Natural killer cell (primary cell): ENCODE data around the genes TTL, SLC20A1, IL36B, SLC35F5 and ACTR3.

GRCh38 chr2:112481384-112482504, at the start of gene TTL:
Gene TTL, plus strand, starts transcription at chr2:112482156.
- PRO-cap: unidirectional peak, plus-strand start at chr2:112481471; unidirectional peak, plus-strand start at chr2:112481532; bidirectional peak, plus-strand start at chr2:112482113, minus-strand start at chr2:112482076

GRCh38 chr2:112520138-112520565, 22.1 kb upstream of the POLR1B start:
- PRO-cap: no peak

- PRO-cap: no peak
Observed at GRCh38 chr2:112520599-112521401, 21.5 kb upstream of the POLR1B start.

GRCh38 chr2:112606705-112606970, 22.2 kb downstream of the CHCHD5 start:
- PRO-cap: no peak

- PRO-cap: bidirectional peak, plus-strand start at chr2:112645939, minus-strand start at chr2:112645667; unidirectional peak, minus-strand start at chr2:112646260
Observed at GRCh38 chr2:112645782-112646536, at the start of gene SLC20A1. Gene SLC20A1, plus strand, starts transcription at chr2:112645939.

GRCh38 chr2:112647968-112648605, 2.3 kb downstream of the SLC20A1 start:
- PRO-cap: no peak

DNA sequence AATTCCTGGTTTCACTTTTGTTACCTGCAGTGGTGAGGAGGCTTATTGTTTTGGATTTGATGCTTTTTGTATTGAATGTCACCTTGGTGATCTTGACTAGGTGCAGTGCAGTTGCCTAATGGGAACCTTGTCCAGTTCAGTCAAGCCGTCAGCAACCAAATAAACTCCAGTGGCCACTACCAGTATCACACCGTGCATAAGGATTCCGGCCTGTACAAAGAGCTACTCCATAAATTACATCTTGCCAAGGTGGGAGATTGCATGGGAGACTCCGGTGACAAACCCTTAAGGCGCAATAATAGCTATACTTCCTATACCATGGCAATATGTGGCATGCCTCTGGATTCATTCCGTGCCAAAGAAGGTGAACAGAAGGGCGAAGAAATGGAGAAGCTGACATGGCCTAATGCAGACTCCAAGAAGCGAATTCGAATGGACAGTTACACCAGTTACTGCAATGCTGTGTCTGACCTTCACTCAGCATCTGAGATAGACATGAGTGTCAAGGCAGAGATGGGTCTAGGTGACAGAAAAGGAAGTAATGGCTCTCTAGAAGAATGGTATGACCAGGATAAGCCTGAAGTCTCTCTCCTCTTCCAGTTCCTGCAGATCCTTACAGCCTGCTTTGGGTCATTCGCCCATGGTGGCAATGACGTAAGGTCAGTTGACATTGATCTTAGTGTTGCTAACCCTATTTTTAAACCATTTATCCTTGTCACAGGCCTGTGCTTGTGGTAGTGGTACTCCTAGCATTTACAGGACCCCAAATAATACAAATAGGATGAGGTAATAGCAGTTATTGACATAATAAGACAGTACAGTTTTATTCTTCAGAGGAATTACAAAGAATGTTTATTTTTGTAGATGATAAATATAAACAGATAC, 13.6 kb downstream of the SLC20A1 start:
- PRO-cap: no peak

GRCh38 chr2:112673796-112674504, 28.2 kb downstream of the SLC20A1 start:
- PRO-cap: no peak

DNA sequence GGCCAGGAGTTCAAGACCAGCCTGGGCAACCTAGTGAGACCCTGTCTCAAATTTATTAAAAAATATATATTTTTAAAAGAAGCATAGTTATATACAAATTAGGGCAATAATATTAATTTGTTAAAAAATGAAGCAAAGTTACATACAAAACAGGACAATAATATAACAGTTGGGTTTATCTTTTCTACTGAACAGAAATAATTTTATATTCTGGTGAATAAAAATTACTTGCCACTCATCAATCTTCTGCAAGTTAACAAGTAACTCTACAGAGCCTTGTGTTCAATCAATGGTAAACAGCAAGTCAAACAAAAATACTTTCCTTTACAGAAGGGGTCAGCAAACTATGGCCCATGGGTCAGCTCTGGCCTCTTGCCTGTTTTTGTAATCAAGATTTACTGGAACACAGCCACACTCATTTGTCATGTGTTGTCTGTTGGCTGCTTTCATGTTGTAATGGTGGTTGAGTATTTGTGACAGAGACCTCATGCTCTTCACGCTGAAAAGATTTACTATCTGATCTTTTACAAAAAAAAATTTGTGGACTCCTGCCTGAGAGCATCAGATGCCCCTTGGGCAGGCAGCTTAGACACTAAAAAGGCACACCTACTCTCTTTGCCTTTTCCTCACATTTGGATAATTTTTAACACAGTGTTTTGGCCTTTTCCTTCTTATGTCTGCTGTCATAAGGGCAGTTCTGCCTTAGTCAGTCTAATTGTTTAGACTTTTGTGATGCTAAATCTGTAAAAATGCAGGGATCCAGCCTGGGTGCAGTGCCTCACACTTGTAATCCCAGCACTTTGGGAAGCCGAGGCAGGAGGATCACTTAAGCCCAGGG, 18.5 kb downstream of the IL1B start:
- PRO-cap: no peak

DNA sequence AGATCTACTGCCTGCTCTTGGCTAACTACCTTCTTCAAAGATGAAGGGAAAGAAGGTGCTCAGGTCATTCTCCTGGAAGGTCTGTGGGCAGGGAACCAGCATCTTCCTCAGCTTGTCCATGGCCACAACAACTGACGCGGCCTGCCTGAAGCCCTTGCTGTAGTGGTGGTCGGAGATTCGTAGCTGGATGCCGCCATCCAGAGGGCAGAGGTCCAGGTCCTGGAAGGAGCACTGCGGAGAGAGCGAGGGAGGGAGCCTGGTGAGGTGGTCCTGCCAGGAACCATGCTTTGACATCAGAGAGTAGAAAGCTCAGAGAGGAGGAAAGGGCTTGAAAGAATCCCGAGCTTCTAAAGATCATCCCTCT, 3.3 kb downstream of the IL1B start:
- PRO-cap: no peak

GRCh38 chr2:112863995-112864503, 27.5 kb upstream of the IL1B start:
- PRO-cap: no peak

DNA sequence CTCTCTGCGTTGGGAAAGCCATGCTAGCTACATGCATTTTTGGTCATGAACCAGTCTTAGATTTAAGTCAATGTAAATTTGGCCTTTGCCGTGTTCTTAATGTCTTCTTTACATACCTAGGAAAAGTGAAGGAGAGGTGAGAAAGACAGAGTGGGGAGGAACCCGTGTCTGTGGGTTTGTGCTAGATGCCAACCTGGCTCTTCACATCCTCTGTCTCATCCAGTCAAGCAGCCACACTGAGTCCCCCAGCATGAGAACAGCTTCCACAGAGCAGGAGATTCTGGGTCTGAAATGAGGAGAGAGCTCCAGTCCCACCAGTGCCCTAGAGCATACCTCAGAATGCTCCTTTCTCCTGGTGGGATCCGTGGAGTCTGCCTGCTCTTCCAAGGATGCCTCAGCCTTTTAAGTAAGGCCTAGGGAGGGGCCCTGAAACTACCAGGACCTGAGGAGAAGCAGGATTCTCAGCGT, at the start of gene IL36B:
IL36B (minus strand) TSS at position 167 of the 468 bp plus-strand sequence.
- PRO-cap: no peak

- PRO-cap: no peak
Observed at GRCh38 chr2:113240783-113242076, 37.5 kb downstream of the PAX8 start.

DNA sequence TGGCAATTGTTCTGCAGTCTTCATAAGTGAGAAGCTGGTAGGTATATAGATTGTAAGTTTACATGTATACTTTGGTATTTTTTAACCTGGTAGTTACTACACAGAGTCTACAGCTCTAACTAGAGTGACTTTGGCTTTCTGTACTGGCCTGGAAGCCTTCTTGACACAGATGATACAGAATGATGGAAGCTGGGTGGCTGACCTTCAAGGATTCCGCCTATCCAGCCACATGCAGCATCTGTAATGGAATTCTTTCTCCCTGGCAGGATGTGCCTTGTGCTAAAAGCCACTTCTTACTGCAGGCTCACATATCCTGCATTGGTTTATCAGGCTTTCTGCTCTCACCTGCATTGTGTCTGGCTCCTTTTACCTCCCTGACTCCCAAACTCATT, 38.8 kb upstream of the PAX8 start:
- PRO-cap: no peak

GRCh38 chr2:113324715-113325187, 46.0 kb upstream of the PAX8 start:
- PRO-cap: no peak

DNA sequence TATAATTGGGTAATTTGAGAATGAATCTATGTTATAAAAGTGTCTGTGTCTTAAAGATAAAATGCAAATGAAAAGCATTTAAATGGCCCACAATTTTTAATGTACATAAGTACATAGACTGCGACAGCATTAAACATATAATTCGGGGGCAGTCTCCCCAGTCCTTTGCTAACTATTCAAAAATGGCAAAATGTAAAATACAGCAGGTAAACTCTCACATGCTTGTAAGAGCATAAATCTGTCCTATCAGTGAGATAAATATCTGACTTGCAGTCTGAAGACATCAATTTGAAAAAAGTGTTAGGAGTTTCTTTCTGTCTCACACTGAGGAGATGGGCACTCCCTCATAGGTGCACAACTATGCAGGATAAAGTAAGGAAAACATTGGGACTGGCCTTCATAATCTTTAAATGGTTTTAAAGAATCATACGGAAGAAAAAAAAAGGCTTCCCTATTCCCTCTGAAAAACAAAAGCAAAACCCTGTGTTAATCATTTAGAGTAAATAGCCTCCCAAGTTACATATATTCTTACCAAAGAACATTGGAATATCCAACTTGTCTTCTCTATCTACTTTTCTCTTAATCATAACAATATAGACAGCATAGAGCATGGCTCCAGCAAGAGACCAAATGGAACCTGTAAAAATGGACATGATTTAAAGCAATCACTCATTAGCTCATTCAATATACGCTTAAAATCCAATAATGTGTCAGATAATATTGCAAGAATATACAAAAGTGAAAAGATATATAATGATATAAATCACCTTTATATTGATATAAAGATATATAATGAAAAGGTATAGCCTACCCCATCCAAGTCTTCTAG, 27.4 kb downstream of the SLC35F5 start:
- PRO-cap: no peak

- PRO-cap: bidirectional peak, plus-strand start at chr2:113756762, minus-strand start at chr2:113756642
Observed at GRCh38 chr2:113755797-113756907, at the start of gene SLC35F5. Gene SLC35F5, minus strand, starts transcription at chr2:113756642.

DNA sequence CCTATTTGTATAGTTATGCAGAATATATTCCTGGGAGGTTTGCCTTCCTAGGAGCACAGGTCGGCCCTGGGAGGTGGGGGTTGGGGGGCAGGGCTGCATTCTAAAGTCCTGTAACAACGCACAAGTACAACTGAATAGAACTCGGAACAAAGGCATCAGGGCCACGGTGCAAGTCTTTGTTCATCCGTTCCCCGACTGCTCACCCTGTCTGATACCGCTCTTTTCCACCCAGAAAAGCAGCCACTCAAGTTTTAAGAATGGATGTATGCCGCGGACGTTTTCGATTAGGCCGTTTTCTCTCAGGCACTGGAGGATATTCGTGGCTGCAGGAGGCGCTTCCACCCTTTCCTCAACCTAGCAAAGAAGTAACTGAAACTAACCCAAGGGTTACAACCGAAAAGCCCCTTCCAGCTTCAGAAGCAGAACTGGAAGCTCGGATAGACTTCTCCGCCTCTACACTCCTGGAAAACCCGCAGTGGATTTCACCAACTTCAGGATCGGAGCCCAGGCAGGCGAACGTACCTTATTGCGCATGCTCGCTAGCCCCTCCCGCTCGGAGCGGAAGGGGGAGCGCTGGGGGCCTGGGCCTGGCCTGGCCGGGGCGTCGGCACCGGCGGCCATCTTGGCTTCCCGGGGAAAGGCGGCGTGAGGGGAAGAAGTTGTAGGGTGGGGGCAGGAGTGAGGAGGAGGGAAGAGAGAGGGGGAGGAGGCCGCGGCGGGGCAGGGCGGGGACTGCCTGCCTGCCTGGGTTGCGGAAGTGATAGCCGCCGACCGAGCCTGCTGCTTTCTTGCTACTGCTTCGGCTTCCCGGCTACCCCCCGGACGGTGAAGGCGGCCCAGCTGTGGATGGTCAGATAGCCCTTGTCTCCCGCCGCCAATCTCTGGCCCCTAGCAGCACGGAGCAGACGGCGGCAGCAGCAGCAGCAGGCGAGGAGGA, at the start of gene ACTR3:
ACTR3 (plus strand) TSS at position 749 of the 937 bp plus-strand sequence.
- PRO-cap: bidirectional peak, plus-strand start at position 731 of the sequence, minus-strand start at position 427 of the sequence

DNA sequence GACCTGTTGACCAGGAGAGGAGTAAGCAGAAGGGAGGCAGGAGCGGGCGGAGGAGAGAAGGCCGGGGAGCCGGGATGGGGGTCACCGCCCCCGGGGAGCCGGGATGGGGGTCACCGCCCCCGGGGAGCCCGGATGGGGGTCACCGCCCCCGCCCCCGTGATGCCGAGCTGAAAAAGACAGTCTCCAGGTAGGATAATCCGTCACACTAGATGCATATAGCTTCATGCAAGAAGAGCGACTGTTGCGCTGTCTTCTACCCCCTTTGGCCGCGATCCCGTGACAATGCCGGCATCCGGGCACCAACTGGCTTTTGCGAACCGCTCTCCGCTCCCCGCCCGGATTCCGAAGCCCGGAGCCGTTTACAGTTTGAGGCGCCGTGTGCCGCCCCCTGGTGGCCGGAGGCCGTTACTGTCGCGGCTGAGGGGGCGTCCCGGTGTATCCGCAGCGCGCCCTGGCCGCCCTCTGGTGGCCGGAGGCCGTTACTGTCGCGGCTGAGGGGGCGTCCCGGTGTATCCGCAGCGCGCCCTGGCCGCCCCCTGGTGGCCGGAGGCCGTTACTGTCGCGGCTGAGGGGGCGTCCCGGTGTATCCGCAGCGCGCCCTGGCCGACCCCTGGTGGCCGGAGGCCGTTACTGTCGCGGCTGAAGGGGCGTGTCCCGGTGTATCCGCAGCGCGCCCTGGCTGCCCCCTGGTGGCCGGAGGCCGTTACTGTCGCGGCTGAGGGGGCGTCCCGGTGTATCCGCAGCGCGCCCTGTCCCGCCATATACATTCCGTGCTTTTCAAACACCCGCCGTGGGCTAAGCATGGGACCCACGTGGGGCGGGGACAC, 89.6 kb downstream of the ACTR3 start:
- PRO-cap: no peak

DNA sequence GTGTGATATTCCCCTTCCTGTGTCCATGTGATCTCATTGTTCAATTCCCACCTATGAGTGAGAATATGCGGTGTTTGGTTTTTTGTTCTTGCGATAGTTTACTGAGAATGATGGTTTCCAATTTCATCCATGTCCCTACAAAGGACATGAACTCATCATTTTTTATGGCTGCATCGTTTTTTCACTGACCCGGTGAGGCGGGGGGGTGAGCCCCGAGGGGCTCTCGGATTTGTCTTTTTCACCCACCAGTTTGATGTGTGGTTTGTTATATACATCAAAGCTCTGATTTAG, 802.3 kb upstream of the DDX18 start:
- PRO-cap: no peak